SK-N-DZ (cell line): Measurements from ENCODE around the genes TFAP2E, GNL2 and CDCA8.

RAMPAGE:
- cytosol, long total RNA = no peak
- nucleus, long total RNA = no peak
Observed at GRCh38 chr1:35527649-35528458, 29.3 kb downstream of the KIAA0319L start.

GRCh38 chr1:35573144-35573582, at the start of gene TFAP2E:
Gene TFAP2E (plus strand): TSS chr1:35573314.
RAMPAGE:
- cytosol, long total RNA = no peak
- nucleus, long total RNA = no peak

DNA sequence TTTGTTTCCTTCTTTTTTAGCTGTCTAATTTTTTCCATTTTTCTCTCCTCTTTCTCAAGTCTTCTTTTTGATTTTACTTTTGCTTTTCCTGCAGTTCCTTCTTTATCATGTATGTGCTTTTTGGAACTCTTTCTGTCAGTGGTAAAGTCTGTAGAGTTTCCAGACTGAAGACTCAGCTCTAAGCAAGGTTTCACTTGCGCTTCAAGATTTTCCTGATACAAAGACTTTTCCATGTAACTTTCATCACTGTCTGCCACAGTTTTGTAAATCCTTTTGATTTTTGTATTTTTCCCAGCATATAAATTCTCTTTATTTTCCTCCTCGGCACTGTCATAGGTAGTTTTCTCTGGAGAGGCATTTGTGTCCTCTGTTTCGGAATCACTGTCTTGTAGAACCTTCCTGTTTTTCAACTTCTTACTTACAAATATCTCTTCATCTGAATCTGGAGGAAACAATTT, 5.5 kb downstream of the CLSPN start:
RAMPAGE:
- cytosol, long total RNA = no peak
- nucleus, long total RNA = no peak

DNA sequence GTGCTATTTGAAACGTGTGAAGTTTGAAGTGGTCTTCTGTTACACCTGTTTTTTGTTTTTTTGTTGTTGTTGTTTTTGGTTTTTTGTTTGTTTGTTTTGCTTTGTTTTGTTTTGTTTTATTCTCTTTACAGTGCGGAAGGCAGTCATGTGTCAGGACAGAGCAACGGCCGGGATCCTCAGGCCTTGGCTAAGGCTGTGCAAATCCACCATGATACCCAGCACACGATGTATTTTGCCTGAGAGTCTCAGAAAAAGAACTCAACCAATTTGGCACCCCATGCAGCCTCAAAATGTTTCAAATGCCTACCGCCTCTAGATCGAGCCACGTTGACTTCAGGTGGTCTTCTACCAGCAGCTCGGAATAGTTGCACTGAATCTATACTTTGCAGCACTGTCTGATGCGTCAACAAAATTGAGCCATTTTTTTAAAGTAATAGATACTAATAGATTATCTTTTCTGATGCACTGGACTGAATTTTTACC, 29.6 kb upstream of the AGO1 start:
RAMPAGE:
- cytosol, long total RNA = no peak
- nucleus, long total RNA = no peak

RAMPAGE:
- cytosol, long total RNA = no peak
- nucleus, long total RNA = no peak
Observed at GRCh38 chr1:36023338-36023843, 60.5 kb upstream of the TEKT2 start.

DNA sequence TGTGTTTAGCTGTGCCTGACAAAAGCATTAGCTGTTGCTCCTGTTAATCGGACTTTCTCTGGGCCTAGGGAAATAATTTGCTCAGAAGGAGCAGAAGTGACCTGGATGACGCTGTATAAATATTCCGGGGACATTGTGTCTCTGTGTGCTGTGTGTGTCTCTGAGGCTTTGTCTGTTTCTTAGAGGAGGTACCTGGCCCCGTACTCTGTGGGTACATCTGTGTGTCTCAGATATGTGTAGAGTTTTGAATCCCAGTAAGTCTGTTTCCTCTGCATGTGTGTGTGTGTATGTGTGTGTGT, 5.6 kb downstream of the MAP7D1 start:
RAMPAGE:
- cytosol, long total RNA = no peak
- nucleus, long total RNA = no peak

RAMPAGE:
- cytosol, long total RNA = no peak
- nucleus, long total RNA = no peak
Observed at GRCh38 chr1:36175115-36175861, 19.3 kb downstream of the MAP7D1 start.

GRCh38 chr1:36248334-36248967, 24.2 kb downstream of the THRAP3 start:
RAMPAGE:
- cytosol, long total RNA = no peak
- nucleus, long total RNA = no peak

GRCh38 chr1:36321042-36322051, 2.1 kb downstream of the EVA1B start:
RAMPAGE:
- cytosol, long total RNA = no peak
- nucleus, long total RNA = no peak

RAMPAGE:
- cytosol, long total RNA = no peak
- nucleus, long total RNA = no peak
Observed at GRCh38 chr1:36384444-36384808, 1.3 kb downstream of the STK40 start.

RAMPAGE:
- cytosol, long total RNA = no peak
- nucleus, long total RNA = no peak
Observed at GRCh38 chr1:36386854-36387202, 1.1 kb upstream of the STK40 start.

DNA sequence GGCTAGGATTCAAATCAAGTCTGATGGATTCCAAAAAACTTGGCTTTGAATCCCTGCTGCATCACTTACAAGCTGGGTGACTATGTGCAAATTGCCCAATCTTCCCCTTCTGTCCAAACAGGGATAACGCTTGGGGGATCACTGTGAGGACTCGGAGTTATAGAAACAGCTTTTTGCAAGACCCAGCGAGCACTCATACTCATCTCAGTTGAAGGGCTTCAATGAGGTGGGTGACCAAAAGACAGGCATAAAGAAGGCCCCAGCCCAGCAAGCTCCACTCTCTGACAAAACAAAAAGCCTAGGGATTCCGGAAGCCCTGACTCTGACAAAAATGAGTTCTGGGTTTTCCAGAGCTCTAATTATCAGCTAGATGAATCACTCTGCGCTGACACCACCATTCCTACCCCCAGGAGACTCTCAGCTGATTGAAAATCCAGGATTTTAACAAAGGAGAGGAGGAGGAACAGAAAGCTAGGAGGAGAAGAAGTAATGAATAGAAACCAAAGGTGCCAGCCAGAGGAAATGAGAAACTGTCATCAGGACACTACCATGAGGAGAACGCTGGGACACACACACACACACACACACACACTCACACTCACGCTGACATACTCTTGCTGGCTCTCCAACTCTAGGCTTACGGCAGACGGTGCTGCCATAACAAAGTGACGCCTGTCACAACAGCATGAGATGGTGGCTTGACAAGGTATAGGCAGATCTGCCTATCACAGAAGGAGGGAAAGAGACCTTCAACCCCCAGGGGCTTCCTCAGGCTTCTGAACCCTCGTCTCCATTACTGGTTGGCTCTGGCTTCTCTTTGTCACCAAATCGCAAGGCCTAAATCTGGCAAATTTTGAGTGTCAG, 1.7 kb upstream of the STK40 start:
RAMPAGE:
- cytosol, long total RNA = no peak
- nucleus, long total RNA = no peak

RAMPAGE:
- cytosol, long total RNA = no peak
- nucleus, long total RNA = no peak
Observed at GRCh38 chr1:37053975-37054364, 19.7 kb upstream of the GRIK3 start.

GRCh38 chr1:37152395-37152982, 118.2 kb upstream of the GRIK3 start:
RAMPAGE:
- cytosol, long total RNA = no peak
- nucleus, long total RNA = no peak

GRCh38 chr1:37518742-37519333, 4.3 kb upstream of the MEAF6 start:
RAMPAGE:
- cytosol, long total RNA = no peak
- nucleus, long total RNA = no peak

DNA sequence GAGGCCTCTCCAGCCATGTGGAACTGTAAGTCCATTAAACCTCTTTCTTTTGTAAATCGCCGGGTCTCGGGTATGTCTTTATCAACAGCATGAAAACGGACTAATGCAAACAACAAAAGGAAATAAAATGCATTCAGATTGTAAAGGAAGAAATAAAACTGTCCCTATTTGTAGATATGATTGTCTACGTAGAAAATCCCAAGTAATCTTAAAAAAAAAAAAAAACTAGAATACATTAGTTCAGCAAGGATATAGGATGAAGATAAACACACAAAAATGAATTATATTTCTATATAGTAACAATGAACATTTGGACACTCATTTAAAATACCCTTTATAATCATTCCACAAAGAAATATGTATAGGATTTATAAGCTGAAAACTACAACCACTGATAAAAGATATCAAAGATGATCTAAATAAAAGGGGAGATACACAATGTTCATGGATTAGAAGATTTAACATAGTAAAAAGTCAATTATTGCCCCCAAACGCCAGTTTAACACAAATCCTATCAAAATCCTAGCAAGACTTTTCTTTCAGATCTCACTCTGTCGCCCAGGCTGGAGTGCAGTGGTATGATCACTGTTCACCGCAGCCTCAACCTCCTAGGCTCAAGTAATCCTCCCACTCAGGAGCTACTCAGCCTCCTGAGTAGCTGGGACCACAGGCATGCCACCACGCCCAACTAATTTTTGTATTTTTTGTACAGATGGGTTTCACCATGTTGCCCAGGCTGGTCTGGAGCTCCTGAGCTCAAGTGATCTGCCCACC, 5.0 kb downstream of the SNIP1 start:
RAMPAGE:
- cytosol, long total RNA = no peak
- nucleus, long total RNA = no peak

DNA sequence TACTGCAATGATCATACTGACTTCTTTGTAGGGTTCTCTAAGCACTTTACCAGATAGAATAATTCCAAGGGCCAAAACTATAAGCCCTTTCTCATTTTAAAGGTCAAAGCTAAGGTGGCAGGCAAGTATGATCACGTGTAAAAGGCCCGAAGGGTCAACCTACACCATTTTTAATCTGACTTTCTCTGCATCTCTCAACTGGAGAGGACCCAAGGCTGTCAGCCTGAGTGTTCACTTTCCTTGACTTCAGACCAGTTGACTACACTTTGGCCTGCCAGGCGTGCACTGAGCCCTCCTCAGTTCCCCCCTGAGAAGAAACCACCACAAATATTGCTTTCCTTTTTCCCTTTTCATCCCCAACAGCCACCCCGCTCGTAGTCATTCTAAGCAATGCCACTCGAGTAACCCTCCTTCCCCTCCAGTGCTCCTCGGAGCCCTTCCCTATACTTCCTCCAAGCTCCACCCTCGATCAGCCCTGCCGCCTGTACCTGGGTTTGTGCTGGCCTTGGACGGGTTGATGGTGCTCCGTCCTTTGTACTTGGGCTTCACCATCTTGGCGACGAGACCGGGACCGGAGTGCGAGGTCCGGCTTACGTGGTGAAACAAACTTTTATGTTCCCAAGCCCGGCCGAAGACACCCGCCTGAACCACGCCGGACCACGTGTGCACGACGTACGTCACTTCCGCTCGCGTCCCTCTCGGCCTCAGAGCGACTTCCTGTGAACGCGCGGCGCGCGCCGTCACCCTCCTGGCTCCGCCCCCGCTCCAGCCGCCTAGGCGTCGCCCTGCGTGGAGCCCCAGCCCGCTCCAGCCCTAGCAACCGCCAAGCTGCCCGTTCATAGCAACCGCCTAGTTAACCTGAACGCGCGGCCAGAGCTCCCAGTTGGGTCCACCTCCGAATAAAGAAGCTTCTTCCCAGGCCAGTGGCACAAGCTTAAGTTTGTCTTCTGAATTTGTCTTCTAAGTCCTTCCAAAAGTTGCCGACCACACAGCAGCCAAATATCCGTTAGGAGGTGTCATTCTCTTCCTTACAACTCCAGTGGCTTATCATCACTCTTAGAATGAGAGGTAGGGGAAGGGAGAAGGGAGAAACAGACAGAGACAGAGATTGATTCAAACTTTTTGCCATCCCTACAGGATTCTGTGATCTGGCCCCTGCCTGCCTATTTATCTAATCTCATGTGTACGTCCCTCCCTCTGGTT, at the start of gene GNL2:
GNL2 (minus strand) TSS at position 667 of the 1,203 bp plus-strand sequence.
RAMPAGE:
- cytosol, long total RNA = start-site peak on the minus strand centred at position 654 of the sequence, 31 bp wide, 1,180 and 1,227 reads in 2 replicates
- nucleus, long total RNA = start-site peak on the minus strand centred at position 650 of the sequence, 39 bp wide, 939 and 15 reads in 2 replicates

GRCh38 chr1:37692064-37693389, at the start of gene CDCA8:
Gene CDCA8 (plus strand): TSS chr1:37692516.
RAMPAGE:
- cytosol, long total RNA = start-site peak on the minus strand at chr1:37692148-37692296, 29 and 24 reads in 2 replicates; start-site peak on the plus strand at chr1:37692486-37692589, 946 and 1,254 reads in 2 replicates
- nucleus, long total RNA = start-site peak on the plus strand at chr1:37692475-37692577, 269 and 148 reads in 2 replicates

GRCh38 chr1:37735034-37735646, 29.8 kb downstream of the EPHA10 start:
RAMPAGE:
- cytosol, long total RNA = no peak
- nucleus, long total RNA = no peak

RAMPAGE:
- cytosol, long total RNA = no peak
- nucleus, long total RNA = no peak
Observed at GRCh38 chr1:37815097-37815836, 7.3 kb upstream of the YRDC start.